Epithelial cell of prostate (primary cell): ENCODE data around the genes OR5B2 and GLYAT.

GRCh38 chr11:57615298-57615740 lies 17.8 kb downstream of the SERPING1 start:
- RRBS: no CpG with 5 or more reads among the region's 2 CpGs

DNA sequence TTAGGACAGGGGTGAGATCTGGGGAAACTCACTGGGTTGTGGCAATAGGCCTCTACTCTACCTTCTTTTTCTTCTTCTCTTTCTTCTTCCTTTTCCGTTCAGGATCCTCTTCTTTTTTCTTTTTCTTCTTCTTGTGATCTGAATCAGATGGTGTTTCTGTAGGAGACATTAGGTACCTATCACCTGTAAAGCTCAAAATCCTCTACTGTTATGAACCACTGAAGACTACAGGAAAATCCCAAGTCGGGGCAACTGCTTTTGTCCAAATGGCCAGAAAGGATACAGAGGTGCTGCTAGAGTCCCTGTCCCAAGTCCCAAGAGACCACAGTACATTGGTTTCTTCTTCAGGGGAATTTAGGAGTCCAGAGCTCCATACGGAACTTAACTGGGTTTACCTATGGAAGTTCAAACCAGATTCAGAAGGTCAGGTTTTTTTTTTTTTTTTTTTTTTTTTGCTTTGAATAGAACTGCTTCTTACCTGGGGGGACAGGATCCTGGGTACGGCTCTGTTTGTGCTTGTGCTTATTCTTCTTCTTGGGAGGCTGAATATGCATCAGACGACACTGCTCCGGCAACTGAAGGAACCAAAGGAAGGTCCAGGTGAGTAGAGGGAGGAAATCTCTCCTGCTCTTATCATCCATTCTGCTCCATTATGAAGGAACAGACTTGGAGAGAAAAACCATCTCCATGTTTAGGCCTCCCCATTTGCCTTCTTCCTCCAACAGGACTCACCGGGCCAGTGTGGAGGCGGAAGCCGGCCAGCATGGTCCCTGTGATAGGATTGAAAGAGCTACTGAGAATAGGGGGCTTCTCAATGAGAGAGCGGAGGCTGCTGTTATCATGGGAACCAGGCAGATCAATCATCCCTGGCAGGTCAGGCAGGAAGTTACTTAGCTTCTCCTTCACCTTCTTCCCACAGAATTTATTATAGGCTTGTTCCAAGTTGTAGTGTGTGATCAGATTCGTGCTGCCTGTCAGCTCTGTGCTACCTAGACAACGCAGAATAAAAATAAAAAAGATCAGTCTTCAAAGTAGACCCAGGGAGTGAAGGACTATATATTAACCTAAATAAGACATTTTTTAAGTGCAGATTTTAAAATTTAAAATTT lies 7.4 kb downstream of the MED19 start:
- RRBS: no CpG with 5 or more reads among the region's 12 CpGs

DNA sequence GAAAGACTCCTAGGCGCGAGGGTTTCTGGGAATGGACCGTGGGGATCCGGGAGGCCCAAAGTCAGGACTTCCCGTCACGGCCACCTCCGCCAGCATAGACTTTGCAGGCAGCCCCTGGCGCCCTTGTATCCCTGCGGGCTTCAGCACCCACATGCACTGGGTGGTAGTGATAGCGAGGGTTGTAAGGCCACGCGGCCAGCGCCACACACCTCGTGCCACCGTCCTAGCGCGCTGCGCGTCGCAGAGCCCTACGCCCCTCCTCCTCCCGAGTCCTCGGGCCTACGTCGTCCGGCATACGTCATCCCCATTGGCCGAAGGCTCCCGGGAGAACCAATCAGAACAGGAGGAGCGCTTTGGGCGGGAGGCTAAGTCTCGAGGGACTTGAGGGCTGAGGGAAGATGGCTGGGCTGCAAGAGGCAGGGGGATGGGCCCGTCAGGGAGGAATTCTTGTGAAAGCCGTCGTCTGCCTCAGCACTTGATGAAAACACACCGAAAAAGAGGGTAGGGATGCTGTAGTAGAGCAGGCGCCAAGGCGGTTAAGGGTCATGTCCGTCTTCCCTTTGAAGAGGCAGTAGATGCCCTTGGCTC lies 1.4 kb upstream of the BTBD18 start:
- RRBS: no CpG with 5 or more reads among the region's 39 CpGs

GRCh38 chr11:57798765-57799799 lies 37.5 kb downstream of the CTNND1 start:
- RRBS: no CpG with 5 or more reads among the region's 2 CpGs

DNA sequence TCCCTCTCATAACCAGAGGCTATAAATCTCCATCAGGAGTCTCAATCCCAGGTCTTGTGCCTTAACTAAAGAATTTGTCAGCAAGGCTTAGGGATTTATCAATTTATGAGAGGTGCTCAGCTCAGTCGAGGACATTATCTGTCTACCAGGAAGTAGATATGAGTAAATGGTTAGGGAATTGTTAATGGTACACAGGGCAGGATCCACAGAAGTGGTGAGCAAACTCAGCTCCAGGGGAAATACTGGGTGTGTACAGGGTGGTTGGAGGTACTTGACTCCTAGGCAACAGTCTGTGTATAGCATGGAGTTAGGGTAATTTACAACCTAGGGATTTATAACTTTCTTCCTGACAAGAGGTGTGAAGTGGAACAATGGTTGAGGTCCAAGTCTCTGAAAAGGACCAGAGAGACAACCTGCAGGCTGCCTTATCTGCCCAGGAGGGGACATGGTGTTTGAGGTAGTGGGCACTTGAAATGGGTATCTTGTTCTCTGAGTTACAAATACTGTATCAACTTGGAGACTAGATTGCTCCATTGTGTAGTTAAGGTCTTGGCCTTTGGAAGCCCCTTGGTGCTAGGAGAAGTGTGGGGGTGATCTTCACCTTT lies 123.3 kb upstream of the OR9Q1 start:
- RRBS: no CpG with 5 or more reads among the region's 1 CpG

DNA sequence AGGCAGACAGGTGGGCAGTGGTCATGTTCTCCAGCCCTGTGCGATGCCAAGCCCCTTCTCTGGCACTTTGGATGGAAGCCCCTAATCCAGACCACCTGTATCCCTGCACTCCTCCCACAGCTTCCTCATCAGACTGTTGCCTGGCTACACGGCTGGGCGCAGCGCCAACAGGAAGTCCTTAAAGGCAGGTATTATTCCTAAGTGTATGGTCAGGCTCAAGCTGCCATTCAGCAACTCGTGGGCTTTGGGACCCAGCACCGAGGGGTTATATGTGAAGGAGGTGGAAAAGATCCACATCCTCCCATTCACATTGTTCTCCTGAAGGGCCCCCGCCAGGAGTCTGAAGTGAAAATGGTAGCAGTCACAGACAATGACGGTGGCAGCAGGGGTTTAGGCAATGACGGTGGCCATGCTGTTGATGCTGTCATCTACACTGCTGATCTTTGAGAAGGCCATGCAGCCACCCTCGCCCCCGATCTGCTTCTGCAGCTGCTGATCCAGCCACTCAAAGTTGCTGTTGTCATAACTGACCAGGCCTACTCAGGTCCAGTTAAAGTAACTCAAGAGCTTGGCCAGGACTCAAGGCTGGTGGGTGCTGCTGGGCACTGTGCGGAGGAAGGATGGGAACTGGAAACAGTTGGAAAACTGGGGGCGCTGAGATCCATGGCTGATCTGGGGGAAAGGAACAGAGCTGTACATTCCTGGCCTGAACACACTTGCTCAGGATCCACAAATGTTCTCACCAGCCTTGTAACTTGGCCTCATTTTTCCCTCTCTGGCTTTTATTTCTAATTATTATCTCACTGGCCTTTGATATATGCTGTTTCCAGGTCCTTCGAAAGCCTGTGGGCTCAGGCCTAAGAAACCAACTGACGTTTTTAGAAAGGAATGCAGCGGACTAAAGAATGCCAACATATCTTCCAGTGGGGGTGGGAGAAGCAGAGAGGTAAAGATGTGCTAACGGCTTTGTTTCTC lies 27.8 kb downstream of the OR6Q1 start:
- RRBS: no CpG with 5 or more reads among the region's 17 CpGs

- RRBS: no CpG with 5 or more reads among the region's 4 CpGs
Observed at GRCh38 chr11:58427885-58428557, at the start of gene OR5B2. Gene OR5B2 (minus strand): TSS chr11:58428121.

DNA sequence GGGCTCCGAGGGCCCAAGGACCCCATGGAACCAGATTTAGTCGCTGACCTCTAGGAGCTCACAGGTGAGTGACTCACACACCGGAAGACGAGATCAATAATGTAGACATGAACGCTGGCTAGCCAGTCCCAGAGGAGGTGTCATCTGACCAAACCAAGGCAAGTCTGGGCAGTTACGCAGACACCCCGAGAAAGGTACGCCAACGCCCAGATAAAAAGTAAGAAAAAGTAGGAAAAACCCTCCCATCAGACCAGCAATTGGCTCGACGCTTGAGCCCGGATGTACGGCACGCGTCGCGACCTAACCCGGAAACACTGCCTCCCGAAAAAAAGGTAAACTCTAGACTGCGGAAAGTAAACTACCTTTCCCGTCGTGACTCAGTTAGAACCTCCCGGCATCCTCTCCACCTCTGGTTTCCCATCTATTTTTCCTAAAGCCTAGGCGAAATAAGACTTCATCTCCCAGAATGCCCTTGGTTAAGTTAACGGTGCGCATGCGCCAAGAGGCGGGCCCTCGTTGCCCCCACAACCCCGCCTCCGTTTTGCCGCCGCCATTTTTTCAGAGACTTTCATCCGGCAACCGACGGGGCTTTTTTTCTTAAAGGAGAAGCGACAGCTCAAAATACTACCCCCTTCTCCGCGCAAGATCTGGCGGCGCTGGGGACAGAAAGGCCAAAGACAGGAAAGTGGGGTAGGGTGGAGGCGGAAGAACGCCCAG lies 767 bp upstream of the ZFP91 start:
- RRBS: 2% methylated on average over 5 of the region's 43 CpGs

DNA sequence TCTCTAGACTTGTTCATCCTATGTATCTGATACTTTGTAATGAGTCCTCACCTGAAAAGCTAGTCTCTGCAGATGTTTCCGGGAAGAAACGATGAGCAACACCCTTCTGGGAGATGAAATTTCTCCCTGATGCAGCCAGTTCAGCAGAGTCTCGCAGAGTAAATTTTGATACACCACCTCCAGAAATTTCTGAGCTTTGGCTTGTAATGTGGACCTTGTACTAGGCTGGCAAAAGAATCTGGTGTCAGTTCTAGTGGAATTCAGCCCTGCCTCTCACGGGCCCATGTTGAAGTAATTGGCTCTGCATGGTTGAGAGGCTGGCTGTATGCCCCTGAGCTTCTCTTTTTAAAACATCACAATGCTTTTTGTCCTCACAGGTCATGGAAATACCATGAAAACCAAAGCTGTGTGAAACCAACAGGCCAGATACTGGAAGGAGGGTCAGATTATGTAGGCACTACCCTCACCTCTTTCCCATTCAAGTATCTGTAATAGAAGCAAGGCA lies at the start of gene GLYAT:
GLYAT (minus strand) TSS at position 160 of the 505 bp plus-strand sequence.
- RRBS: no CpG with 5 or more reads among the region's 4 CpGs

DNA sequence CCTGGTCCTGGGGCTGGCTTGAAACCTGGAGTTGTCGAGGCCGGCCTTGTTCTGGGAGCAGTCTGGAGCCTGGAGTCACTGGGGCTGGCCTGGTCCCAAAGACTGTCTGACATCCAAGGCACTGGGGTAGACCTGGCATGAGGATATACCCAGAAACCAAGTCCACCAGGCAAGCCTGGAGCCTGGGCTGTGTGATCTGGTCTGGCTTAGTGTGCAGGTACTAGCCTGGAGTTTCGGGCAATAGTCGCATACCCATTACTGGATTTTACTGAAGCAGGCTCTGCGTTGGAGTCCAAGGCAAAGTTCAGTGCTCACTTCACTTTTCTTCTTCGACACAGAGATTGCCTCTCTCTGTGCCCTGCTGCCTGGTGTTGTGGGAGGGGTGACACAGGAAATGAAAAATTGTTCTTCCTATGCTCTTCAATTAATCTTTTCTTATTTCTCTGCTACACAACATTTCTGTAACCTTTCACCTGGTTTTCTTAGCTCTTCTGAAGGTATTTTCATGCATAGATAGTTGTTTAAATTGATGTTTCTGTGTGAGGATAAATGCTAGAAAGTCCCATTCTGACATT lies 4.2 kb upstream of the GLYATL1 start:
- RRBS: no CpG with 5 or more reads among the region's 6 CpGs

GRCh38 chr11:58963407-58963758 lies 24.1 kb downstream of the GLYATL1 start:
- RRBS: no CpG with 5 or more reads among the region's 11 CpGs

DNA sequence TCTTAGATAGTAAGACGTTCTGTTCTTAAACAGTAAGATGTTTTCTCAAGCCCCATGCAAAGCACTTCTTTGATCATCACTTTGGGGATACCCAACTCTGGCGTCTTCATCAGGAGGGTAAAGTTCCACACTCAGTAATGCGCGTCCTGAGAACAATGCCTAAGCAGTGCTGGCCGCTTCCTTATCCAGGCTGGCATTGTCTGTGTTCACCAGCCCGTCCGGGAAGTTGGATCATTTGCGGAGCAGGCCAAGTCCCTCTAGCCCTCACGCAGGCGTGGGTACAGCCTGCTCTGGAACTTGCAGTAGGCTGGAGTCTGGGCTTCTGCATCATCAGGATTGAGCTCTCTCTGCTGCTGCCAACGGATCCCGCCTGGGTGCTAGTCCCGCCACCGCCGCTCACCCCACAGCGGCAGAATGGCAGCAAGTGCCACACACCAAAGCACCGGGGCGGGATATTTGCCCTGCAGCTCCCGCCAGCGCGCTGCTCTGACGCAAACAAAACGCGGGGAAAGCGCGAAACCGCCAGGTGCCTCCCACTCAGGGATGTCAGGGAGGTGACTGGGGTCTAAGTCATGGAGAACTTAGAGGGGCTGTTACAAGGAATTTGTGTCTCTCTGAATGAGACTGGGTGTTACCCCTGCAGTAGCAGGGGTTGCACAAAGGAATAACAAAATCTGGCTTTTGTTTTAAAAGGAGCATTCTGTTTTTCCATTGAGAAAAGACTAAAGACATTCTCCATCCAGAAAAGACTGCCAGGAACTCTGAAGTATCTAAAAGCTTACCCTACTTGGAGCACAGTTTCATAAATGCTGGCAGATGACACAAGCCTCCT lies 29.1 kb downstream of the GLYATL1 start:
- RRBS: no CpG with 5 or more reads among the region's 27 CpGs

- RRBS: 0% methylated on average over 3 of the region's 24 CpGs
Observed at GRCh38 chr11:59102253-59102839, 4.7 kb upstream of the FAM111B start.

DNA sequence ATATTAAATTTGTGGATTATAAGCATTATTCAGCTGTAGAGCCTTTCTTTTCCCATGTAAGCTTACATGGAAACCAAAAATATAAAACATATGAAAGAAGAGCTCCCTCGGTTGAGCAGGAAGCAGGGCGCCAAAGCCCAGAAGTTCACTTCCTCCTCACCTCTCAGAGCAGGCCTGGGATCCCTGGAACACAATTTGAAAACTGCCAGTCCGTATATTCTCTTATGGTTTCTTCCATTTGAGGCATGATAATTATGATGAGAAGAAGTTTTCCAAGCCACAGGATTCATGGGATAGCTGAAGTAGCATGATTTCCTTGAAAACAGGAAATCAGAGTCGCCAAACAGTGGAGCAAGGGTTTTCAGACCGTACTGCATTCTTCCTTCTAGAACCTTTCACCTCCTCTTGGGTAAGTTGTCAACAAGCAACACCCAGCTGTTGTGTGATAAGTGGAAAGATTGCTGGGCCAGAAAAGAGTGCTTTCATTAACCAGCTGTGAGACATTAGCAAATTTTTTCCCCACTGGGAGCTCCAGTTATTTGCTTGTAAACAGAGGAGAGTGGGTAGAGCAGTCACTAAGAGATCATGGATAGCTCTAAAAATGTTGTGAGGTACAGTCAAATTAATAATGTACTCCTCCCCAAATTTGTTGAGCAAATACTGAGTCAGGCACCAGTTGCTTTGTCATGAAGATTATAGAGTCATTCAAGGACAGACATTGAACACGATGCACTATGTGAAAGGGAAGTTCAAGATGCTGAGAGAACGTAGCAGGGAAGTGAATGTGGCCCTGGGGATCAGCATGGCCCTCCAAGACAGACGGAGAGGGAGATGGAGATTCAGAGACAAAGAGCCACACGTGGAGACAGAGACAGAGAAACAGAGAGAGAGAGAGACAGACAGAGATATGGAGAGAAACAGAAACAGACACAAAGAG lies 11.7 kb upstream of the MPEG1 start:
- RRBS: no CpG with 5 or more reads among the region's 9 CpGs

DNA sequence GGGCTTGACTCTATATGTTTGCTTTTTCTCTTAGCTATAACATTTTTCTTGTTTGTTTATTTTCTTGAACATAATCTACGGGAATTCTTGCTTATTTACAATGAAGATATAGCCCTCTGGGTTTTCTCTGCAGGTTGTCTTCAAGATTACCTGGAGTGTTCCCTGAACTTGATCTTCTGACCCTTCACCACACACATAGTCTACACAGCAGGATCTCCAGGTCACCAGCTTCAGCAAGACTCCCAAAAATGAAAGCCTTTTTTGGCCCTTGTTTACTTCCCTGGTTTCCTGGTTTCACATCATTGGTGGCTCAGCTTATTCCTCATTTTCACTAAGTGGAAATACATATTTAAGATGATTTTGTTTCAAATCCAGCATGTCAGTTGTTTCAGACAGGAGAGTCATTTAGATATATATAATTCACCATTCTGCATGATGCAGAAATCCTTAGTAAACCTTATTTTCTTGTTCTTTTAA lies 41.5 kb upstream of the MPEG1 start:
- RRBS: no CpG with 5 or more reads among the region's 1 CpG

DNA sequence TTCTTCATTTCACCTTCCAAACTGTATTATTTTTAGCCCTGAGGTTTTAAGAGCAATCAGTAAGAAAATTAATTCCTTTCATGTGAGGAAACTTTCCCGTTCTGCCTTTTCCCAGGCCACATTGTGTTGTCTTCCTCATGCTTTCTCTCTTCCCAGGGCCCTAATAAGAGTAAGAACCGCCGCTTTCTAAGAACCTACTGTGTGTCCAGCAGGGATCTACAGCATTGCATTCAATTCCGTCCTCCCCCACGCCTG lies 46.6 kb downstream of the OR4D9 start:
- RRBS: no CpG with 5 or more reads among the region's 5 CpGs

GRCh38 chr11:59560236-59561178 lies 49.2 kb downstream of the OR4D9 start:
- RRBS: no CpG with 5 or more reads among the region's 52 CpGs

DNA sequence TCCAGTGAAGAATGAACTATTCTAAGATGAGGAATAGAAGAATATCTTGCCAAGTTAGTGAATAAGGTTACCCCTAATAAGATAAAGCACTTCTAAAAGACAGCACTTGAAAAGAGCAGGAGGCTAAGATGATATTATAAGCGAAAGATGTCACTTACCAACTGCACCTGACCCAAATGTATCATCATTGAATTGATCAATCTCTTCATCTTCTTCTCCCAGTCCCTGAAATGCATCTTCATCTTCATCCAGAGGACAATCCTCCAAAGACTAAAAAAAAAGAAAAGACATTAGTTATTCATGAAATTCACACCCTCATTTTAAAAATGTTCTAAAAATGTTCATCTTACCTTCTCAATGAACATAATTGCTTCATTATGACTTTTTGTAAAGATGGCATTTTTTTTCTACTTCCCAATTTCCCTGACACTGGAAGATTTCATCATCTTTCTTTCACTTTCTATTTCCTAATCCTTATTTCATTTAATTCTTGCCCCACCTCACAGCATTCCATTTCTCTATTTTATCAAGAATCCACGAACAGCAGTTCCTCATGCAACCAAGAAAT lies 2.1 kb downstream of the PATL1 start:
- RRBS: no CpG with 5 or more reads among the region's 2 CpGs

DNA sequence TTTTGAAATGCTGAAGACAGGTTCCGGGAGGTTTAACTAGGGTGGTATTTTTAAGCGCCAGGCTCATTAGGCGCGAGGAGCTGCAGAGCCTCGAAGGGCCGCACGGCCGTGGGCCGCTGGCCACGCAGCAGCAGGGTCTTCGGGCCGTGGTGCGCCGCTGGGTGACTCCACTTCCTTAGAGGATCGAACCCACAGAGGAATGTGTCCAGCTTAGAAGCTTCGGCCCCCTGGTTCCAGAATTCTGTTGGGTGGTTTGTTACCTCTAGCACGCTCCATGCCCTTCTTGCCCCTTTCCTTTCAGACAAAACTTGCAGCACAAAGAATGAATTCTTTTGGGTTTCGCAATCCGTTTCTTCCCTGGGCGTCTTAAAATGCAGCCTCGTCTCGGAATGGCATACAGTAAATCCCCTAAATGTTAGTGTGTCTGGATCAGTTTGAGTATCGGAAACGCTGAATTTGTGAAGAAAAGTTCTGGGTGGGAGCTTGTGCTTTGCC lies 813 bp upstream of the PATL1 start:
- RRBS: no CpG with 5 or more reads among the region's 24 CpGs

DNA sequence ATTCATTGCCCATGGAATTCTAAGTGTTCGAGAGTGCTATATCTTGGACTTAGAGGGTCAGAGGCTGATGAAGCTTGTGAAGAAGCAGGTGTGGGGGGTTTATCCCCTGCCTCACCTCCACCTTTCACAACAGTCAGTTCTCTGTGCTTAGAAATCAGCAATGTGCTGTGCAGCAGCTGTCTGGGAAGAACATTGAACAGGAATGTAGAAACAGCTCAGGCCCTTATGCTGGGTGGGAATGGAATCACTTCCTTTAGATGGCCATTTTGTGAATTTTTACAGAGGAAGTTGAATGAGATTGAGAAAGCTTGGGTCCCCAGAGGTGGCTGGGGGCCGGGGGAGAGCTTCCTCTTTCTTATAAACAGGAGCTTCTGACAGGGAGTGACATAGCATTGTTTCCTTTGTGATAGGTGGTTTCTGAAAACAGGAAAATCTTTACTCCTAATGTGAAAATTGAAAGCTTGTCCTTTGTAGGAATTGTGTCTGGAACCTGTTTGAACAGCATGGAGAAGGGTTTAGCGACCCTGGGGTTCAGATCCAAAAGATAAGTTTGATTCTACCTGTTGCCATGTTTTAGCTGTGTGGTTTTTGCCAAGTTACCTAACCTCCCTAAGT lies 17.0 kb downstream of the STX3 start:
- RRBS: no CpG with 5 or more reads among the region's 3 CpGs